ENCODE results near the genes GLTP and ANAPC7.

- PRO-cap = no peak
These were observed 1.6 kb downstream of the FAM222A start for GRCh38 chr12:109715158-109715778.

DNA sequence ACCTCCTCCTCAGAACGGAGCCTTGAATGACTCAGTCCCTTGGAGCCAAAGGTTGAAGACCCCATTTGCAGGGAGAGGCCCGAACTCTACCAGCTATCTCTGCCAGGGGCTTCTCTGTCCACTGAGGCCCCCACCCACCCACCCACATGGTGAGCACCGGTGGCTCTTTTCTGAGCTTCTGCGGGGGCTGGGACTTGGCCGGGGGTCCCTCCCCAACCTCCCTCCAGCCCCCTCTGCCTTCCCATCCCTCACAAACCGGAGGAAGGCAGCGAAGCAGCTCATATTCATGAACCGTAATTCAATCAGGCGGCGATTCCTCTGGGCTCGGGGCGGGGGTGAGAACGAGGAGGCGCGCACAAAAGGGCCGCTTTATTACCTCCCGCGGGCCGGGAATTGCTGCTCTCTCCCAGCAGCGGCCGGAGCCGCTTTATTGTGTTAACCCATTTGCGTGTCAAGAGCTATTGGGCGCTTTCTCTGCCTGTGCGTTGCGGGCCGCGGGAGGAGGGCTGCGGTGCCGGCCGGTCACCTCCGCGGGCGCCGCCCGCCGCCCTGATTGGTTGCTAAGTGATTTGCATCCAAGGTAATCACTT, 4.6 kb downstream of the FAM222A start:
- PRO-cap = no peak

- PRO-cap = no peak
These were observed 49.3 kb downstream of the TRPV4 start for GRCh38 chr12:109783792-109784334.

GRCh38 chr12:109864210-109864809, 16.0 kb downstream of the GLTP start:
- PRO-cap = no peak

DNA sequence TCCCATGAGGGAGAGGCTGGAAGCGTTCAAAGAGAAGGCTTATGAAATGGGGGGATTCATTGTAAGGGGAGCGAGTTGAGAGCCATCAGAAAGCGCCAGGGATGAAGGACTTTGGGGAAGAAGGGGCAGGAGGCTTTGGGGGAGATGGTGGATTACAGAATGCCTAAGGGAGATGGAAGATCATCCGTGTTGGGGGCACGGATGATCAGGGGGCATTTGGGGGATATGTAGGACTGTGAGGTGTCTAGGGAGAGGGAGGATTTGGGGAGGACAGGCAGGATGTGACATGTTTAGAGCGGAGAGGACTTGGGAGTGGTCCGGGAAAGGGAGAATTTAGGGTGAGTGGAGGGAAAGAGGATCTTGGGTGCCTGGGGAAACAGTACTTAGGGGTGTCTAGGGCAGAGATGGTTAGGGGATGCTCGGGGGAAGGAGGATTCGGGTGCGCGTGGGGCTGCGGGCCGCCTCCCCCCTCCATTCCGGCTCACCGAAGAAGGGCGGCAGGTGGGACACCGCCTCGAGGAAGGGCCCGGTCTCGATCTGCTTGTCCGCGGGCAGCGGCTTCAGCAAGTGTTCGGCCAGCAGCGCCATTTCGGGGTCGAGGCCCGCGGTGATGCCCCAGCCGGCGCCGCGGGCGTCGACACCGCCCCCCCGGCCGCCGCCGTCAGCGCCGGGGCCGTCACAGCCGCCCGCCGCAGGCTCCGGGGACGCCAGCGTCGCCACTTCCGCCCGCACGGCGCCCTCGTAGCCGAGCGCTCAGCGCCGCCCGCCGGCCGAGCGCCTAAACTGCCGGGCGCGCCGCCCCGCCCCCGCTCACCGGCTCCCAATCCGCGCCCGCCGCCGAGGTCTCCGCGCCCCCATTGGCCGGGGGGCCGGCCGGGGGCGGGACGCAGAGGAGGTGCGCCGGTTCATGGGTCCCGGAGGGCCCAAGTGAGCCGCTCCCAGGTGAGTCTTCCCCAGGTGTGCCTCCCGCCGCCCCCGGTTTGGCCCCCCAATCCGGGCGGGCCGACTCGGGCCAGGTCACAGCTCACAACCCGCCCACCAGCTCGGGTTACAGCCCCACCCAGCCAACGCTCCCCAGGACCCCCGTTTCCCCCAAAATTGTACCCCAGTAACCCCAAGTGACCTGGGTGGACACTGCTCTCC, at the start of gene GLTP:
TSS of gene GLTP (minus strand) at position 755 of the 1,143 bp plus-strand sequence.
- PRO-cap = bidirectional peak, plus-strand start at position 908 of the sequence, minus-strand start at position 755 of the sequence

GRCh38 chr12:109883232-109883907, 3.0 kb upstream of the GLTP start:
- PRO-cap = no peak

DNA sequence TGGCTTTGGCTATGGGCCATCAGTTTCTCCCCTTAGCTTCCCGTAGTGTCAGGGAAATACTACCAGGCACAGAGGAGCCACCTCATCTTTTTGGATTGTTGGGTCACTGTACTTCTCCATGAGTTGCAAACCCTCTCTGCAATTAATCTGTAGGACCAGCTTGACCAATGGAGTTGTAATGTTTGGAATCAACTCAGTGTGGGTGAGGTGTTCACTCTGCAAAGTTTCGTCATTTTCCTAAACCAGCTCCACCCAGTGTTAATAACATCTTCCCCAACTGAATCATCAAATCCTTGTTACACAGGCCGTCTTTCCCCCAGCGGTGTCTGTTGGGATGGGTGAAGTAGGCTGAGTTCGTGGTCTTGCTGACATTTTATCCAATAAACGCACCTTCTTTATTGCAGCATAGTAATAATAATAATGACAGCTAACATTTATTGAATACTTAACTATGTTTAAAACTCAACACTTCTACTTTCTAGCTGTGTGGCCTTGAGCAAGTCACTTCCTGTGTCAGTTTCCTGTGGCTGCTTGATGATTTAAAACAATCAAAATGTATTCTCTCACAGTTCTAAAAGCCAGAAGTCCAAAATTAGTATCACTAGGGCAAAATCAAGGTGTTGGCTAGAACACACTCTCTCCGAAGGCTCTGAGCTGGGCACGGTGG, 8.1 kb upstream of the GLTP start:
- PRO-cap = no peak

- PRO-cap = no peak
These were observed 21.9 kb upstream of the IFT81 start for GRCh38 chr12:110102160-110102806.

GRCh38 chr12:110107648-110108299, 16.4 kb upstream of the IFT81 start:
- PRO-cap = no peak

DNA sequence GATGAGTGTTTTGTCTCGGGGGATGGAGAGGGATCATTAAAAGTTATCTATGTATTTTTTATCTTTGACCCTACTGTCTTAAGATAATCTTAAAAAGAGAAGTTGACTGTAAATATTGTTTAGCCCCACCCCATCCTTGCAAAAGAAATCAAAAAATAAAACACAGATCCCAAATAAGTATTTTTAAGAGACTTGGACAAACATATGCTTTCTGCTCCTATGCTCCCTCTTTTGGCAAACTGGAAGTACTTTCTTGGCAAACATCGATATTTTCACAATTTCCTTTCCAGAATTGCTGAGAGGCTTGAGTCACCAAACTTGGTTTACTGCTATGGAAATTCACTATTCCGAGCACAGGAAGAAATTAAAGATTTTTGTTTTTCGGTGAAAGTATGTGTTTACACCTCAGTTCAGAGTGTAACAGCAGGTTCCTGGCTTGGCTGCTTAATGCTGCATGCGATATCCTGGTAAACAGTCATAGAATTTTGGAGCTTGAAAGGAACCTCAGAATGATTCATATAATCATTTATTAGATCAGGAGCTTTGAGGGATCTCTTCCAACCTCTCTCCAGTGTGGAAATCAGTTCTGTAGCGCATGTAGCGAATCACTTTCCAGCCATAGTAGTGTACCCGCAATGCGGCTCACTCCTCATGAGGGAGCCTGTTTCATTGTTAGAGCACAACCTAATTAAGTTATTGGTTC, 56.7 kb upstream of the ATP2A2 start:
- PRO-cap = no peak

DNA sequence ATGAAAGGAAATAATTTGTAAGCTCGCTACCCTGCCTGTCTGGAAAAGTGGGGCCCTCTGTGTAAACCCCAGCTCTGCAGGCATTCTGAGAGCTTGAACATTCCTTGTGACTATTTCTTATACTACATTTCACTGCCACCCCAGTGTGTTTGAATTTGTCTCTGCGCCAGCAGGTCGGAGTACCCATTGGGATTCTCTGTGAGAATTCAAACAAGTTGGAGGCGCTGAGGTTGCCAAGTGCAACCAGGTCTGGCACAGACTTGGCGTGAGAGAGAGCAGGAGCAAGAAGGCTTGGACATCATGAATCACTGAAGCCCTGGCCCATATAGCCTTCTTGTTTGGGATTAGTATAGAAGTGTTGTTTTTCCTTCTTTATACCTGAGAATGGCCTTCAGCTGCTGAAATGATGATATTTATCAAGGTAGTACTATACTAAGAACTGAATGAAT, 33.0 kb upstream of the ATP2A2 start:
- PRO-cap = no peak

DNA sequence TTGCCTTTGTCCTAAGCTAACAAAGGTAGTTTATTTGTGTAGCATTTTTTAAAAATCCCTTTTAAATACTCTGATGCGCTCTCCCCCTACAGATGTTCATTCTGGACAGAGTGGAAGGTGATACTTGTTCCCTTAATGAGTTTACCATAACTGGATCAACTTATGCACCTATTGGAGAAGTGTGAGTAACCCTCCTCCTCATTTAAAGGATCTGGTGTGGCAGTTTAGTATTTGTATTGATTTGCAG, 51.4 kb downstream of the ATP2A2 start:
- PRO-cap = no peak

DNA sequence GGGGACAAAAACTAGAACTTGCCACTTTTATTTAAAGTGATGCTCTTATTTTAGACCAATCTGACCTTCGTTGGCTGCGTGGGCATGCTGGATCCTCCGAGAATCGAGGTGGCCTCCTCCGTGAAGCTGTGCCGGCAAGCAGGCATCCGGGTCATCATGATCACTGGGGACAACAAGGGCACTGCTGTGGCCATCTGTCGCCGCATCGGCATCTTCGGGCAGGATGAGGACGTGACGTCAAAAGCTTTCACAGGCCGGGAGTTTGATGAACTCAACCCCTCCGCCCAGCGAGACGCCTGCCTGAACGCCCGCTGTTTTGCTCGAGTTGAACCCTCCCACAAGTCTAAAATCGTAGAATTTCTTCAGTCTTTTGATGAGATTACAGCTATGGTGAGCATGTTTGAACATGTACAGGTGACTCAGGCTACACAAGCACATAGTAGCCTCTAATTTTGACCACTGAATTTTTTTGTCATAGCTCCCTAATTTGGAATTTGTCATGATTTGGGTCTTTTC, 59.6 kb downstream of the ATP2A2 start:
- PRO-cap = no peak

GRCh38 chr12:110371090-110372434, 31.9 kb downstream of the ANAPC7 start:
- PRO-cap = no peak

- PRO-cap = unidirectional peak, plus-strand start at chr12:110403221; unidirectional peak, plus-strand start at chr12:110403291; bidirectional peak, plus-strand start at chr12:110403760, minus-strand start at chr12:110403664
These were observed at the start of gene ANAPC7 for GRCh38 chr12:110403087-110404390. Gene ANAPC7, minus strand, starts transcription at chr12:110403708.

GRCh38 chr12:110542762-110543358, 40.3 kb downstream of the PPTC7 start:
- PRO-cap = no peak

GRCh38 chr12:110575252-110575778, 7.8 kb downstream of the PPTC7 start:
- PRO-cap = no peak

DNA sequence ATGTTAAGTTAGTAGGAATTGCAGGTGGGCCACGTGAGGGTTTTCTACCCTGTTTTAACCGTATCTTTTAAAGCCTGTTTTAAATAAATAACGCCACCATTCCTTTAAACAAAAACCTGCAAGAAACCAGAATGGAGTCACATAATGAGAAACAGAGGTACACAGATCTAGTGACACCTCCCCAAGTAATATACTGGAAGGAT, 346 bp upstream of the PPTC7 start:
- PRO-cap = no peak

GRCh38 chr12:110694153-110694939, 5.4 kb upstream of the HVCN1 start:
- PRO-cap = no peak

DNA sequence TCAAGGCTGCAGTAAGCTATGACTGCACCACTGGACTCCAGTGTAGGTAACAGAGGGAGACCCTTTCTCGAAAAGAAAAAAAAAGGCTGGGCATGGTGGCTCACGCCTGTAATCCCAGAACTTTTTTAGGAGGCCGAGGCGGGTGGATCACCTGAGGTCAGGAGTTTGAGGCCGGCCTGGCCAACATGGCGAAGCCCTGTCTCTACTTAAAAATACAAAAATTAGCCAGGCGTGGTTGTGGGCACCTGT, 7.9 kb upstream of the CCDC63 start:
- PRO-cap = unidirectional peak, minus-strand start at position 127 of the sequence